ENCODE measurements around a stretch of chr16.

DNA sequence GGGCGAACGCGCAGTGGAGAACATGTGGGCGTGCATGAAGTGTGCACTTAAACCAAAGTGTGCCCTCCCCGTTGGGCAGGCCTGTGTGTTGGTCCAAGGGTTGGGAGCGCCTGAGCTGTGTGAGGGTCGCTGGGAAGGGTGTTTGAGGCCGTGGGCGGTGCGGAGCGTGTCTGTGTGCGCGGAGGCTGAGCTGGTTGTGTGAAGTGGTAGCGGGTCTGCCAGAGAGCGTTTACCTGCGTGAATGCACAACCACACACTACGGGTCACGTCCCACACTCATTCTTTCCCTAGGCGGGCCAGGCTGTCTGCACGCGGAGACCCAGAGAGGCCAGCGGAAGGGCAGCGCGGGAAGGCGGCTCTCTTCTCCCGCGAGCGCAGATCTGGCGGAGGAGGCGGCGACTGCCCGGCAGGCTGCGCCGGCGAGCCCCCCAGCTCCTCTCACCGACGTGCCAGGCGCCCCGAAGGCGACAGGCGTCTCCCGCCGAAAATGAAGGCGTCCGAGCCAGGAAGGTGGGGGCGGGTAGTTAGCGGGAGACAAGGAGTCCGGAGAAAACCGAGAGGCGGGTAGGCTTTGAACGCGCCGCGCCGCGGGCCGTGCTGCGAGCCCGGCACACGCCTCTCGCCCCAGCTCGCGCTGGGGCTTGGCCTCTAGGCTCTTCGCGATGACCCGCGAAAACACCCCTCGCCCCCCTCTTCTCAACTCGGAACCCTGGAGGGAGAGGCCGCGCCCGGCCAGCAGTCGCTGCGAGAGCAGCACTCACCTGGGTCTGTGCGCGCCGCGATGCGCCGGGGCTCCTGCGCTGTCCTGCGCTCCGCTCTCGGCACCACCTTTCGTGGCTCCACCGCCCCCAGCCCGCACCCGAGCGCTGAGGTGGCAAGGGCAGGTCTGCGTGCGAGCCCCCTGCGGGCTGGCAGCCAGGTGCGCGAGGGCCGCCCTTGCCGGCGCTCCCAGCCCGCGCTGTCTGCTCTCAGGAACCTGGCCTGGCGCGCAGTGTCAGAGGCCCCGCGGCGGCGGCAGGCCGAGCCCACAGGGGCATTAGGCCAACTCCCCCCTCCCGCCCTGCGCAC lies 2.1 kb upstream of the FOXF1 start:
- PRO-cap: bidirectional peak, plus-strand start at position 322 of the sequence, minus-strand start at position 191 of the sequence; bidirectional peak, plus-strand start at position 441 of the sequence, minus-strand start at position 382 of the sequence; unidirectional peak, minus-strand start at position 868 of the sequence; bidirectional peak, plus-strand start outside the sequence, minus-strand start at position 964 of the sequence

GRCh38 chr16:86512131-86512585 lies 1.8 kb downstream of the FOXF1 start:
- PRO-cap: no peak

DNA sequence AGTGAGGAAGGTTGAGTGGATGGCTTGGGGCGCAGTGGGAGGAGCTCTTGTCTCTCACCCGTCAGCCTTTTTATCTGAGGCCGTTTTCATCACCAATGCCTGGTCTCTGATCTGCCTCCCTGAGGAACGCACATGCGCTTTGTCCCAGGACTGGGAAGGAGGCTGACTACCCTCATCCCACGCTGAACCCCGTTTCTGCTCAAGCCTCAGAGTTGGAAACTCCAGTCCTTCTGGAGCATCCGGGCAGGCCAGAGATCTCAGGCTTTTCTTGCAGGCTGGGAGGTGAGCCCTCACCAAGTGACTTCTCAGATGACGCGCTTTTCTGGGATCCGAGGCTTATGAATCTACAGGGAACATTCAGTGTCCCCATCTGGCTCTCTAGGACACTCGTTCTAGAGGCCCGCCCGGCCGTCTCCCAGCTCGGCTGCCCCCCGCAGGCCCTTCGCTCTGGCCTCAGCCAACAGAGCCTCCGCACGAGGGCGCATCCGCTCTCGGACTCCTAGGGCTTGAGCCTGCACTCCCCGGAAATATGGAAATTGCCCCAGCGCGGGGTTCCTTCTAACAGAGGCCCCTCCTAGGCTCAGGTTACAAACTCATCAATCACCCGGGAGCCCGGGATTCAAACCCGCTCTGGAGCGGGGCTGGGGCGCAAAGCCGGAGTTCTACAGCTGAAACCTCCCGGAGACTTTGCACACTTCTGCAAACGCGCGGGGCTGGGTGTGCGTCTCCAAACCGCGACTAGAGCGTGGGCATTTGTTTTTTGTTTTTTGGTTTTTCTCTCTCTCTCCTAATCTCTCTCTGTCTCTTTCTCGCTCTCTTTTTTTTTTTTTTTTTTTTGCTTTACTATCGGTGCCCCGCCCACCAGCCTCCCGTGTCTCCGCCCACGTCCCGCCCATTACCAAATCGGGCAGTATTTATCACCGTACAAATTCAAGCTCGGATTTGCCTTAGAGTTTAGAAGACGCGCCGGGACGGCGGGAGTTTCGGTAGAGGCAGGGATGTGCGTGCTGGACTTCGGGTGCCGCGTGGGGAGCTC lies 2.6 kb upstream of the FOXL1 start:
- PRO-cap: bidirectional peak, plus-strand start at position 622 of the sequence, minus-strand start at position 501 of the sequence; unidirectional peak, plus-strand start at position 957 of the sequence

- PRO-cap: no peak
Measured at GRCh38 chr16:86664313-86664861, 86.0 kb downstream of the FOXL1 start.

DNA sequence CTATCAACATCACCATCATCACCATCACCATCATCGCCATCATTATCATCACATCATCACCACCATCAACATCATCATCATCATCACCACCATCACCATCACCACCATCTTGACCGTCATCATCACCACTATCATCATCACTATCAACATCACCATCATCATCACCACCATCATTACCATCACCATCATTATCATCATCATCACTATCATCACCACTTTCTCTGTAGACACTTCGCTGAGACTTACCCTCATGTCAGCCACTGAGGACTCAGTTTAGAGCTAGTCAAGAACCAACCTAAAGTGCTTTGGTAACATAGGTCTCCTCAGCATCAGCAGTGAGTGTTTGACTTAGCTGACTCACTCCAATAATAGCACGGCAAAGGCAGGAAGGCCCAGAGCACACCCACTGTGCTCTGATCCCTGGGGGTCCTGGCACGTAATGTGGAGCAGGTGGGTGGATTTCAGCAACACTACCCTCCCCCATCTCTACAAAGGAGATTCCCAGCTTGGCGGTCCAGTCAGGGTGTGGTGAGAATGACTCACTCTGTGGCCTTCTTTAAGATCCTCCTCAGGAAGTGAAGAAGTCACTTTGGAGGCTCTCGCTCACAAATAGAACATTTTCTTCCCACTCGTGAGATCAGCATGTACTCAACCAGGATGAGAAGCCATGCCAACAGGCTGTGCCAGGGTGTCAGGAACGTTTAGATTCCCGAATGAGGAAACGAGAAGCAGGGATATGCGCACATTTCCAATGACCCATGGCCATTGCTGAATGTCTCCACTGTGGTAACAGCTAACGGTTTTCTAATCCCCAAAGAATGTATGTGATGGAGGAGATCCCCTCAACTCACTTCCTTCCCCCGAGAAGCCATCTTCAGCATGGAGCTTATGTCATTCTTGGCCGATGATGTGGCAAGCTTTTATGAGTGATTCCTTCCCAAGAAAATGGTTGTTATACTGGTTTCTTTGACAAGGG lies 365.4 kb downstream of the C16orf95 start:
- PRO-cap: no peak

GRCh38 chr16:87074640-87075441 lies 242.4 kb downstream of the C16orf95 start:
- PRO-cap: no peak

DNA sequence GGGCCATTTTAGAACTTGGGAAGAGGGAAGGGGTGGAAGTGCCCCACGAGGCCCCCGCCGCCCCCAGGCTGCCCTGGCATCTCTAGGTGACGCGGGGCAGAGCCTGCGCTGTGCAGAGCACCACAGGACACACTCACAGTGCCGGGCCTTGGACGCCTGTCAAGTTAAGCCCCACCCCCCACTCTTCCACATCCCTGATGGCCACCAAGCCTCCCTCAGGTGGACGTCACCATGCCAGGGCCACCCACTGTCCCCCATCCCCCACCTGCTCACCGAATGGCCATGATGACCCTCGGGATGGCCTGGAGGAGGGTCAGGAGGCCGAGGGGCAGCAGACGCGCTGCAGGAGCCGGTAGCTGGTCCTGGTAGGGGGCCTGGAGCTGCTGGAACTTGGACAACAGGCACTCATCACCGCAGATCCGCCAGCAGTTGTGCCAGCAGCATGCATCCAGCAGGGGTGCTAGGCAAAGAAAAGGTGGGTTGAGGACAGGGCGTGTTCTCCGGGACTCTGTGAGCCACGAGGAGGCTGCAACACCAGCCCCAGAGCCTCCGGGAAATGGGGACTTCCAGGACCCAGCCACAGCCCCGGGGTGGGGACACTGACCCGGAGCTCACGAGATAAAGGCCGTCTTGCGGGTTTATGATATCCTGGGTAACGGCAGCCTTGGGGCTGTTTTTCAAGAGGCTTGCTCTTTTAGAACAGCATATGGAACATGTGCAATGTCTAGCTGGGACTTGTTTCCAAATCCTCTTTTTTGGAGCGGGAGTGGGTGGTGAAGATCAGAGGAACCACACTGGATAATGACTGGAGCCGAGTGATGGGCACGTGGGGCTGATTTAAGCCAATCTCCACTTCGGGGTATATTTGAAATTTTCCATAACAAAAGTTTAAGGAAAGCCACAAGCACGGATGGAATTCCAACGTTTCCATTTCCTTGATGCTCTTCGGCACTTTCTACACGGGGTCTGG lies 11.5 kb downstream of the C16orf95 start:
- PRO-cap: no peak

GRCh38 chr16:87329592-87330515 lies 12.7 kb upstream of the C16orf95 start:
- PRO-cap: no peak

GRCh38 chr16:87342050-87342573 lies 24.9 kb upstream of the C16orf95 start:
- PRO-cap: no peak

DNA sequence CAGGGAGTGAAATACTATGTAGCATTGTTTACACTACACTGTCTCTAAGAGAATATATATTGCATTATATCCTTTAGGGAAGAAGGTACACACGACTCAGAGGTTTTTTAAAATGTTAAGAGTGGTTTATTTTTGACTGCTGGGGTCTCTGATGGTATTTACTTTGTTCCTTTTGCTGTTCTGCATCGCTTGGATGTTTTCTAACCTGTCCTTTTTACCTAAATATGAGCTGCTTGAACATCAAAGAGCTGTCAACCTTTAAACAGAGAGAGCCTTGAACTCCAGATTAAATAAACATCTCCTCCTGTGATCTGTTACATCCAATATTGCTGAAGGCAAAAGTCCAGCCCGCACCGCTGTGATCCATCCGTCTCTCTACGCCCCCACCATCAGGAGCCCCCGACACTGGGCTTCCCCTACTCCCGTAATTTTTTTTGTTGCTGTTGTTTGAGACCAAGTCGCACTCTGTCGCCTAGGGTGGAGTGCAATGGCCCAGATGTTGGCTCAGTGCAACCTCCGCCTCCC lies 1.3 kb downstream of the FBXO31 start:
- PRO-cap: no peak

- PRO-cap: bidirectional peak, plus-strand start at chr16:87388507, minus-strand start at chr16:87388392
Measured at GRCh38 chr16:87387909-87388946, 3.9 kb upstream of the MAP1LC3B start.

- PRO-cap: no peak
Measured at GRCh38 chr16:87403314-87404565, 11.6 kb downstream of the MAP1LC3B start.

DNA sequence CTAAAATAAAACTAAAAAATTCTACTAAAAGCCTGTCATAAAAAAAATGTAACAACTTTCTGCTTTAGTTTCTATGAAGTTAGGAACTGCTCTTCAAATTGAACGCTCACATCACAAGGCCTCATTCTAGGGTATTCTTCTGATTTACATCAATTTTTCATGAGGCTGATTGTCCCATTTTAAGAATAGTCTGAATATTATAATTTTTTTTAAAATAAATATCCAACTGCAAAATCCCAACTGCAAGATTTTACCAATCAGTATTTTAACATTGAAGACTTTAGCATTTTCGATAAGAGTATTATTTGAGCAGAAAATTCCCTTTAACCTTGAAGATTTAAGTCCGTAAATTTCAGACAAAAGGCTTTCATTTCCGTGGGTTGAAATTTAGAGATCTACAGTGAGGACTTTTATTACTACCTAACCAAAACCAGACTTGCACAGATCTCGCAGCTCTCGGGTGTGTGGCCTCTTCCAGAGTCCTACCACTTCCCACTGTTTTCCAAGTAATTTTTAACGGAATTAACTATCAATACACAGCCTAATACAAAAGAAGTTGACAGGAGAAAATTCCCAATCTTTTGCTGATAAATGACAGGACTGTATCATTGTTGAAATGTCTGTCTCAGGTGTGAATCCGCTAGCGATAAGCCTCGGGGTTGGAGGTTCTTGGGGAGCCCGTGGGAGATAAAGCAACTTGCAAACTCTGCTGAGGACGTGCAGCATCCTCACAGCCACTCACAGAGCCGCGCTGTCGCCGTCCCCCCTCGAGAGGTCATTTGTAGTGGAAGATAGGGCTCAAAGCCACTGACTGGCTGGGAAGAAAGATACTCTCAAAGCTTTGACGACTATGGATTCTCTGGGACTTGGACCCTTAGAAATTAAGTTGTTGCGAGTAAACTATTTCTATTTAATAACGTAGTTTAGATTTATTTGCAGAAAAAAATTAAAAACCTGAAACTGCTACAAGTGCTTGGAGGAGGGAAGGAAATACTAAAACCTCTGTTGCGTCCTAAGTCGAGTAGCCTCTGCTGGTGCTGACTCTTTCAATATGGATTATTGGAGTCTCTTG lies 16.8 kb downstream of the MAP1LC3B start:
- PRO-cap: no peak

DNA sequence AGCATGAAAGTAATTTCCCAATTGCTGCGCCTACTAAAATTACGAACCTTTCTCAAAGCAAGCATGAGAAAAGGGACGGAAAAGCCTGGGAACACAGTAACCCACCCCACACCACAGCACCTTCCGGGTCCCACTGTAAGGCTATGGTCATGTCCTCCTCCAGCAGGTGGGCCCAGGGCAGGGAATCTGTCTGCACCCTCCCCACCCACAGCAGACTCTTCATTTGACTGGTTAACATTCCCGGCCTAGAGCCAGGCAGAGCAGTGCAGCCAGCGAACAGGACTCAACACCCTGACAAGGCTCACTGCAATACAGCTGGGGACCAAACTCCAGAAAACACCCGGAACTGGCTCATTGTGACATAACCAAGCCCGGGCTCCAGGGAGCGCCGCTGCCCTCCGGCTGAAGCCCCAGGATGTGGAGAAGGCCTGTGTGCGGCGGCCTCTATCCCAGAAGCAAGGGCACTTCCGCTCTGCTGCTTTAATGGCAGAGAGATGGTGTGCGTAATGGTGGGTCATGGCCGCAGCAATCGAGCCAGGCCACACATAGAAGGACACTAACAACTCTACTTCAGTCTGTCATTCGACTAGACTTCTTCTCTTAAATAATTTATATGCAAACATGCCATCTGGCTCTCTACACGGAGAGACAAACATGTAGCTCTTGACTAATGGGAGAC lies 18.2 kb downstream of the KLHDC4 start:
- PRO-cap: no peak

DNA sequence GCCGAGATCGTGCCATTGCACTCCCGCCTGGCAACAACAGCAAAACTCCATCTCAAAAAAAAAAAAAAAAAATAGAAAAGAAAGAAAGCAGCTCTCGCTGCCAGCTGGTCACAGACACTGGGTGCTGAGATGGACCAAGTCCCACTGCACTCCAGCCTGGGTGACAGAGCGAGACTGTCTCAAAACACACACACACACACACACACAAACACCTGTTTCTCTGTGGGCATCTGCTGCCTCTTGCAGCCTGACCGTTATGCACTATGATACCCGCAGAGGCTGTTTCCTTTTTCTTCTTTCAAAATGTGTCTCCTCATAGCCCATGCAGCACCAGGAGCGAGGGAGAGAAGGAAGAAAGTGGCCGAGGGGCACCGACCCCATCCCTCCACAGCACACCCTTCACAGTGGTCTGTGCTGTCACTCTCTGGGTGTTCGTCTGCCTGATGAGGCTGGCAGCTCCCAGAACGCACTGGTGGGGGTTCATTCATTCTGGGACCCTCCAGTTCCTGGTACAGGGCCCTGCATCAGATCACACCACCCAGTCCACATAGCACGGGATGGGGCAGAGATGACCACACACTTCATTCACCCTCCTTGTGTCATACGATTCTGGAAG lies 37.0 kb upstream of the KLHDC4 start:
- PRO-cap: no peak

GRCh38 chr16:87812253-87812720 lies 46.5 kb upstream of the KLHDC4 start:
- PRO-cap: no peak

- PRO-cap: no peak
Measured at GRCh38 chr16:87823564-87824408, 45.5 kb downstream of the SLC7A5 start.

DNA sequence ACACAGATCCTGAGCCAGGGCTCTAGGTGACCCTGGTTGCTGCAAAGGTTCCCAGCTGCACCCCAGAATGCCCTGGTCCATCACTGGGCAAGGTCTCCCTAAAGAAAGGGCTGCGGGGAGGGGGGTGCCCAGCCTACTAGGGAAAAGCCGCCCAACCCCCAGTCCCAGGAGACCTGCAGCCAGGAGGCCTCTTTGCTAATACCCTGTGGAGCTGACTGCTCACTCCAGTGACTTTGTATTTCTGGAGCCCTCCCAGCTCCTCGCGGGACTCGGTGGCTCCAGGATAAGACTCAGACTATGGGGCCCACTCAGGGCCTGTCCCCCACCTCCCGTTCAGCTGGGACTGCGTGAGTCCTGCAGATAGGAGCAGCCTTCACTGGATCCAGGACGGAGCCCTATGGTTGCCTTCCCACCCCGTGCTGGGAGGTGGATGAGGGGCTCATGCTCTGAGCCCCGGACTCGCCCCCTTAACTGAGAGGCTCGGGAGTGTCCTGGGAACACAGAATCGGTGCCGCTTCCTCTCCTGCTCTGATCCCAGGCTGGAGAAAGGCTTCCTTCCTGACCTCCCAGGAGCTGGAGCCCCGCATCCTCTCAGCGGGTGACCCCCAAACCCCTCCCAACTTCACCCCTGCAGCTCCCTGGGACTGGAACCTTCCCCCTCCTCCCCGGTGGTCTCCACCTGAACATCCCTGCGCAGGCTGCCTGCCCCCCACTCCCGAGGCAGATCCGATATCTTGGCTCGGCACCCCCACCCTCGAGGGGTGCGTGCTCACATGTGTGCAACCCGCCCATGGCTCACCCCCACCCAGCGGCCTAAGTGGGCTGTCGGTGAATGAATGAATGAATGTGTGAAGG lies 40.0 kb downstream of the SLC7A5 start:
- PRO-cap: no peak

DNA sequence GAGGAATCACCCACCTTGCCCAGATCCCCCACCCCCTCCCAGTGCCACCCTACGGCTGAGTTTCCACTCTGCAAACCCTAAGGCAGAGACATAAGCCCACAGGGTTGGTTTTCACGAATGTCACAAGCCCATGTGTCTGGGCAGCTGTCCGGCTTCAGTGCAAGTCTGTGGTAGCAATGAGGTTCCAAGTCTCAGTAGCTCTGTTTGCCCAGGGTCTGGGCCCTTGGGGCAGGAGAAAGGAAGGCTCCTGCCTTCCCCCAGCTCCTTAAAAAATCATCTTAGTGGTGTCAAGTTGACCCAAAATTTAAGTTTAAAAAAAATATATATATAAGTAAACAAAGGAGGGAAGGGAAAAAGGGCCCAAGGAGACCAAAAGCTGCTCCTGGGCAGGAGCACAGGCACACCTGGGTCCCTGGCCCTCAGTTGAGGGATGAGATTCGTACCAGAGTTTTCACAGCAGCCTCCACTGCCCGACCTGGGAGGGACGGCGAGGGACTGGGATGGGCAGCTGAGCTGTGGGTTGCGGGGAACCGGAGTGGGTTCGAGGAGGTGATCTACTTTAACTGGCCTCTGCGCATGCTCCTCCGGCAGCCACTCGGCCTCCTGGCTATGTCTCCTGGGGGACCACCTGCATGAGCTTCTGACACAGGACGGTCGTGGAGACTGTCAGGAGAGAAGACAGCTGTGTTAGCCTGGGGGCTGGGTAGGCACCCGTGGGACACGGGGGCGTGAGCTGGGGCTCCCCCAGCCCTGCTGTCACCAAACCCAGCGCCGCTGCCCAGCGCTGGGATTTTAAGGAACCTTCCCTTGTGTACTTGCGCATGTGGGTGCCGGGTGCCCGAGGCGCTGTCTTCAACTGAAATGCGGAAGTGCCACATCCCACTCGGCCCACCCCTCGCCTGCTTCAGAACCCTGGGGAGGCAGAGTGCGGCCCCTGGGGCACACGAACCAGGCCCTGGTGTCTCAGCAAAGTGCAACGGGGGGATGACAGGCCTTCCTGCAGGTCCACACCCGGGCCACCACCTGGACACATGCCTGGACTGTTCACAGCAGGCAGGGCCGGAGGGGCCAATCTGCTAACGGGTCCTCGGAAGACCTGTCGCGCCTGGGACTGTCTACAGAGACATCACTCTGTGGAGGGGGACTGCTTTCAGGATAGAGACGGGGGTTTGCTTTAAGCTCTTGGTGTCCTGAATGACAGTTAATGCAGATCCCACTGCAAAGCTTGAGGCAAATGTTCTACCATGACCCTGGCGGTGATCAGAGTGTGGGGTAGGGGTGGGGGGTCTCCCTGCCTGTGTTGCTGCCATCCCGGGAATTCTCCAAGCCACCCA lies 36.5 kb downstream of the SLC7A5 start:
- PRO-cap: no peak

DNA sequence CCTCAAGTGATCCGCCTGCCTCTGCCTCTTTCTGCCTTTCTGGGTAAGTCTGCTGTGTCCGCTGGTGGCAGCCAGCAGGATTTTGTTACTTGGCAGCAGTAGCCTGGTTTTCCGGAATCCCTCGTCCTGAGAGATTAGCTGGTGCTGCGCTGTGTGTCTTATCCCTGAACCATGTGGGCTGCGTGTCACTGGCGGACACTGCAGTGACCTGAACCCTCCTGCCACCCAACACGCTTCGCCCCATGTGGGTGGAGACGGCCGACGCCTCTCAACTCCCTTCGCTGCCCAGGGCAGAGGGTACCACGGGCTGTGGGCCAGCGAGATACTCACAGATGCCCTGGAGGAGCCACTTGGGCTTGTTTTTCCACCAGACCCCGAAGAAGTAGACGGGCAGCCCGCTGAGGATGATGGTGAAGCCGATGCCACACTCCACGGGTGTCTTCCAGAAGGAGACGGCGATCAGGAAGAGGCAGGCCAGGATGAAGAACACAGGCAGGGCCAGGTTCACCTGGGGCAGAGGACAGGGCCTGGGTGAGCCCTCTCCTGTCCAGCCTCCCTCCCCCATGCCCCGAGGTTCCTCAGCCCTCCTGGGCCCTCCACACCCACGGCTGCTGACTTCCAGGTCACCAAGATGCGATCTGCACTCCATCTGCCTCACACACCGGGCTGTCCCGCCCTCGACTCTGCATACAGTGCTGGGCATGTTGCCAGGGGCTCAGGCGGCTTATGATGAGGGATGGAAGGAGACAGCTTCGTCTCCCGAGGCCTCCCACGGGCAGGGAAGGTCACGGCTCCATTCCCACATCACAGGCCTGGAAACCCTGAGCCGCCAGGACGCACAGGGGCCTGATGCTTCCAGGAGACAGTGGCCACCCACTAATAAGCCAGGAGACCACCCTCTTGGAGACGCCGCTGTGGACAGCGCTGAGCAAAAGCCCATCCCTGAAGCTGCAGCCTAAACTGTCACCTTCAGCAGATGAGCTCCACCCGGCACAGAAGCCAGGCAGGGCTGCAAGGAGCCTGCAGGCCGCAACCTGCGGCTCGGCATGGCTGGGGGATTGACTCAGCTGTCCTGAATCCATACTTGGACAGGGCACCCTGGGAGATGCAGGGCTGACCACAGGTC lies 34.9 kb downstream of the SLC7A5 start:
- PRO-cap: no peak

Data from ureter (tissue), 1 donor.